Heart left ventricle (tissue), 7 donors: Measurements from ENCODE around the genes SH3GLB1, GBP7 and LRRC8C.

GRCh38 chr1:86355808-86356845, 40.0 kb downstream of the ODF2L start:
- PRO-cap, 6 experiments, result no peak in any of the 6 experiments
- RAMPAGE, long total RNA, 2 experiments, result no peak in any of the 2 experiments
- RRBS, result no CpG with 5 or more reads among the region's 12 CpGs

GRCh38 chr1:86704343-86705045, at the start of gene SH3GLB1:
SH3GLB1 (plus strand) TSS chr1:86704576.
- PRO-cap, 6 experiments, result peak in 6 of 6 experiments; most common plus-strand start chr1:86704602 (in 5); most common minus-strand start chr1:86704489 (in 5)
- RAMPAGE, long total RNA, 2 experiments, result start-site peak on the plus strand in 2 of 2 experiments, at chr1:86704594-86704898 at its widest, 70 to 2,769 reads per replicate
- RRBS, result 2% methylated on average over 24 of the region's 88 CpGs

GRCh38 chr1:86817163-86817789, 96.7 kb downstream of the SELENOF start:
- PRO-cap, 6 experiments, result no peak in any of the 6 experiments
- RAMPAGE, long total RNA, 2 experiments, result no peak in any of the 2 experiments
- RRBS, result no CpG with 5 or more reads among the region's 3 CpGs

GRCh38 chr1:86915016-86915861, 804 bp downstream of the HS2ST1 start:
- PRO-cap, 6 experiments, result peak in 6 of 6 experiments; most common plus-strand start chr1:86915724 (in 6); most common minus-strand start chr1:86915482 (in 1)
- RAMPAGE, long total RNA, 2 experiments, result no peak in any of the 2 experiments
- RRBS, result 3% methylated on average over 17 of the region's 49 CpGs

DNA sequence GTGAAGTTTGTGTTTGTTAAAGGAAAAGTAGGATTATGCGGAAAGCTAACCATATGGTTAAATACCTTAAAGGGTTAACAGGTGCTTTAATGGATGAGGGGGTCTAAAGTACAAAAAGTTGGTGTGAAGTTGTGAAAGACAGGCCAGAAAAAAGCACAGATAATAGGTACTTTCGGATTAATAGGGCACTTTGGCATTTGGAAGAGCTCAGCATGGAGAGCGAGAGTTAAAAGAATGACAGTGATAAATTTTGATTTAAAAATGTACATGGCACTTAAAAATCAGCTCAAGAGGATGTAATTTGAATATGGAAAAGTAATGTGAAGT, 1.5 kb downstream of the HS2ST1 start:
- PRO-cap, 6 experiments, result no peak in any of the 6 experiments
- RAMPAGE, long total RNA, 2 experiments, result no peak in any of the 2 experiments
- RRBS, result no CpG with 5 or more reads among the region's 3 CpGs

- PRO-cap, 6 experiments, result no peak in any of the 6 experiments
- RAMPAGE, long total RNA, 2 experiments, result no peak in any of the 2 experiments
- RRBS, result no CpG with 5 or more reads among the region's 5 CpGs
These were observed 131.4 kb downstream of the HS2ST1 start for GRCh38 chr1:87045775-87046345.

DNA sequence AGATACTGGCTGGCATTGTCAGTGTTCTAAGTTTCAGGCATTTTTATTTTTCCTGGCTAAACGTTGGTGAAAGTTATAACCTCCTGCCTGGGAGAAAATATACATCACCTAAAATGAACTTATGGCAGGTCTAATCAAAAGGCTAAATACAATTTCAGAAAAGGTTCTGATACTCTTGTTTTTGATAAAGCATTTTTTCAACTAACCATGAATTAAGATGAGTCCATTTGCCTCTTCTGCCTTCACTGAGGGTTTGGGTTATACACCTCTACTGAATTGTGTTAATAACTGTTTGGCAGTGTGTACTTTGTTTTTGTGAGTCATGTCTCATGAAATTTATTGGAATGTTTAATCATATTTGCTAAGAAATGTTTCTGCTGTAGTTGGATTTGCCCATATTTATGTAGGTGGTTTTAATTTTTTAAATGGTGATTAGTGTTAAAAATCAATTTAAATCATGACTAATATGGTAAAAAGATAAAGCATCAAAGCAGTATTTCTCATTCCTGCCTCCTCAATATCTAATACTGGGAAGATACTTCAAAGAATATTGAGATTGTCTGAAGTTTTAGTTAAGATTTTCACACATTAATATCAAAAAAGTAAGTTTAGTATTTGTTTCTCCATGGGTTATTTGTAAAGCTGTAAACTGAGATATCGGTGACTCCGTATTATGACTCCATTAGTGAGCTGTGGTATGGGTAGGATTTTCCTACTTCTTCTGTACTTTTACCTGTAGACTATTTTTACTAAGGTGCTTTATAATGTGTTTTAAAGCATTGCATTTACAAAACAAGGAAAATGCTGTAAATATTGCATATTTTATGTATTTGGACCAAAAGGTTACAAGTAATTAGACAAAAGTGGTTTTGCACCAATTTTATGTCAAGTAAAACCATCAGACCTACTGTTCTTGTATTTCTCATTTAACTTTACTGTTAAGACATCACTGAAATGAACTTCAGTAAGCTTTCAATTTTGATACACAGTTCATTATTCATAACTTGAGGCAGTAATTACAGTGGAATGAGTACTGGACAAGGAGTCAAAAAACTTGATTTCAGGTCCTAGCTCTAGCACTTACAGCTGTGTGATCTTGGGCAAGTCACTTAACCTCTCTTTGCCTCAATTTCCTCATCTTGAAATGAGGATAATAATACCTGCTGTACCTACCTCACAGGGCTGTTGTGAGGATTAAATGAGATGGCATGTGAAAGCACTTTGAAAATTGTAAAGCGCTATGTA, 190.8 kb downstream of the HS2ST1 start:
- PRO-cap, 6 experiments, result no peak in any of the 6 experiments
- RAMPAGE, long total RNA, 2 experiments, result no peak in any of the 2 experiments
- RRBS, result no CpG with 5 or more reads among the region's 4 CpGs

DNA sequence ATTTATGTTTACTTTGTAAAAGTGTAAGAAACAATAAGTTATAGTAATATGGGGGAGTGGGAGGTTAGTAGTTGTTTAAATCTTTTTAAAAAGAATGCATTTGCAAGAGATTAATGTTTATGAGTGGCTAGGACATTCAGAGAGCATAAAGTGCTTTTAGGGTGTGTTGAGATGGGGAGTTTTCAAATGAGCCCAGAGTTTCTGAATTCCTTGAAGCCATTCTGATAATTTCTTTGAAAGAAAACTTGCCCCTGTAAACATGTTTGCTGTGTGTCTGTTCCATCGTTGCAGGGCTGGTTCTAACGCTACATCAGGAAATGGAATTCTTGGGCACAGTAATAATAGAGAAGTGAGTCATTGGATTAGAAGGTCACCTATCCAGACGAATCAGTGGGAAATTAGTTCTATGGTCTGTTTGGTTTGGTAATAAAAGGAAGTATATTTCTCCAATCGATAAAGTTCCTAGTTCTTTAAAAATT, 64.0 kb downstream of the LMO4 start:
- PRO-cap, 6 experiments, result no peak in any of the 6 experiments
- RAMPAGE, long total RNA, 2 experiments, result no peak in any of the 2 experiments
- RRBS, result no CpG with 5 or more reads among the region's 4 CpGs

- PRO-cap, 6 experiments, result peak in 4 of 6 experiments; most common plus-strand start chr1:88891020 (in 4); most common minus-strand start chr1:88891024 (in 1)
- RAMPAGE, long total RNA, 2 experiments, result no peak in any of the 2 experiments
- RRBS, result no CpG with 5 or more reads among the region's 9 CpGs
These were observed 677 bp downstream of the GTF2B start for GRCh38 chr1:88890694-88891086.

DNA sequence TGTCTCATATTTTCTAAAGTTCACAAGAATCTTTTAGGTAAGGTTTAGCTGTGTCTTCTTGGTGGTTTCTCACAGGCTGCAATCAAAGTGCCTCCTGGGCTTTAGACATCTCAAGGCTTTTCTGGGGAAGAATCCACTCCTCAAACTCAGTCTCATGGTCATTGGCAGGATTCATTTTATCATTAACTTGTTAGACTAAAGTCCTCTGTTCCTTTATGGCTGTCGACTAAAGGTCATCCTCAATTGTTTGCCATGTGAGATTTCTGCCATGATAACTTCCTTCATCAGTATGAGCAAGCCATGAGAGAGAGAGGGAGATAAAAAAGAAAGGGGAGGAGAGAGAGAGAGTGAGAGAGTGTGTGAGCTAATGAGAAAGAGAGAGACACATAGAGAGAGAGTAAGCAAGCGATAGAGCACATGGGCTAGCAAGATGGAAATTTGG, 19.8 kb downstream of the GBP1 start:
- PRO-cap, 6 experiments, result no peak in any of the 6 experiments
- RAMPAGE, long total RNA, 2 experiments, result no peak in any of the 2 experiments
- RRBS, result no CpG with 5 or more reads among the region's 2 CpGs

DNA sequence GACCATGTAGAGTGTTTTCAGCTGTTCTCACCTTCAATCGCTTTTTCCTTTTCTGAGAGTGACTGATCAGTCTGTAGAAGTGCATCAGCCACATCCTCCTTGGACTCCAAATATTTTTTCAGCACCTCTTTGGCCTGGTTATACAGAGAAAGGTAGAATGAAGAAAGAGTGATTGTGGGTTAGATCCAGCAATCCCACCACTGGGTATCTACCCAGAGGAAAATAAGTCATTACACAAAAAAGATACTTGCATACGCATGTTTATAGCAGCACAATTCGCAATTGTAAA, 15.8 kb downstream of the GBP2 start:
- PRO-cap, 6 experiments, result no peak in any of the 6 experiments
- RAMPAGE, long total RNA, 2 experiments, result no peak in any of the 2 experiments
- RRBS, result no CpG with 5 or more reads among the region's 3 CpGs

DNA sequence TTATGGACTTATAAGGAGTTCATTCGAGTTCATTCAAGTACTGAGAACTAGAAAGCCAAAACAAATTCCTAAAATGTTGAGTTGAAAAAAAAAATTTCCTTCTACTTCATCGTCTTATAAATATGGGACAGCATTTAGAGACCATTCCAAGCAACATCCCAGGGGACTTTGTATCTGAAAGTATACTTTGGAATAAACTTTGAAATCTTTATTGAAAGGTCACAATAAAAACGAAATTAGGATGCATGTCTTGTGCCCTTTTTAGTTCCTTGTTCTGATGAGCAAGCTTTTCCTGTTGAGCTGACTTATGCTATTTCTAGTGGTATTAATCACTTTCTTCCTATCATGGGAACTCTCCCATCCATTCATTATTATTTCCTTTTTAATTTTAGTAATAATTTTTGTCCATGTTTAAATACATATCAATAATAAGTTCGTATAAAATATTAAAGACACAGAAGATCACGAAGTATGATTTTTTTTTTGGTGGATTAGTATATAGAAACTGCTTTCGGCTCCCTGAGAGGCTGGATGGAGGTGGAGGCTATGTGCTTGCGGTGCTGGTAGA, 4.0 kb upstream of the GBP2 start:
- PRO-cap, 6 experiments, result peak in 3 of 6 experiments; most common minus-strand start position 279 of the sequence (in 3)
- RAMPAGE, long total RNA, 2 experiments, result no peak in any of the 2 experiments
- RRBS, result no CpG with 5 or more reads among the region's 7 CpGs

DNA sequence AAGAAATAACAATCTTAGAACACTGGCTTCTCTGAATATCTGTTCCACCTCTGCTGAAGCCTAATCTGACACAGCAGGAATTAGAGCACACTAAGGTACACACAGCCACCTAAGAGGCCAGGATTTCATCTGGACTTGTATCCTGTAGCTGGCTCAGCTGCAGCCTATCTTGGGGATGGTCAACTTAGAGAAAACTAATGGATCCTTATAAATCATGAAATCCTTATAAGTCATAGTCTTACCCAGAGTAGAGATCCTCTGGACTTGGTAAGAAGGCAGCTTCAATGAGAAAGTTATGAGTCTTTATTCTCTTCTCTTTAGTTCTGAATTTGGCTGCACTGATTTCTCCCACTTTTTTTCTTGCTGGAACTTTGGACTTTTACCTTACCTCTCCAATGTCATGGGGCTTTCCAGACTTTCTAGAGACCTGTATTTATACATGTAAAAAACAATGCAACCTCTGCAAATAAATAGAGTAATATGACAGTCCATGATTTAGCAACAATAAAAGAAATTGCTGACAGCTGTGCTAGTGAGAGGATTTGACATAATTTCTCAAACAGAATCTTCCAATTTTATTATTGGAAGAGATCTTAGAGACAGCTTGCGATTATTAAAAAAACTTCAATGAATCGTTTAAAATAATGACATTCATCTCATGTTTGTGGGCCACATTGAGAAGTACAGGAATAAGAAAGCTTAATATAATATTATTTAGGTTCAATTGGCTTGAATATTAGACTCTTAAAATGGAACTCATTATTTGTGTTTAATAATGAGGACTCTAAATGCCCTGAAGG, at the start of gene GBP7:
Gene GBP7, minus strand, starts transcription at position 325 of the 800 bp plus-strand sequence.
- PRO-cap, 6 experiments, result no peak in any of the 6 experiments
- RAMPAGE, long total RNA, 2 experiments, result no peak in any of the 2 experiments
- RRBS, result no CpG with 5 or more reads among the region's 2 CpGs

DNA sequence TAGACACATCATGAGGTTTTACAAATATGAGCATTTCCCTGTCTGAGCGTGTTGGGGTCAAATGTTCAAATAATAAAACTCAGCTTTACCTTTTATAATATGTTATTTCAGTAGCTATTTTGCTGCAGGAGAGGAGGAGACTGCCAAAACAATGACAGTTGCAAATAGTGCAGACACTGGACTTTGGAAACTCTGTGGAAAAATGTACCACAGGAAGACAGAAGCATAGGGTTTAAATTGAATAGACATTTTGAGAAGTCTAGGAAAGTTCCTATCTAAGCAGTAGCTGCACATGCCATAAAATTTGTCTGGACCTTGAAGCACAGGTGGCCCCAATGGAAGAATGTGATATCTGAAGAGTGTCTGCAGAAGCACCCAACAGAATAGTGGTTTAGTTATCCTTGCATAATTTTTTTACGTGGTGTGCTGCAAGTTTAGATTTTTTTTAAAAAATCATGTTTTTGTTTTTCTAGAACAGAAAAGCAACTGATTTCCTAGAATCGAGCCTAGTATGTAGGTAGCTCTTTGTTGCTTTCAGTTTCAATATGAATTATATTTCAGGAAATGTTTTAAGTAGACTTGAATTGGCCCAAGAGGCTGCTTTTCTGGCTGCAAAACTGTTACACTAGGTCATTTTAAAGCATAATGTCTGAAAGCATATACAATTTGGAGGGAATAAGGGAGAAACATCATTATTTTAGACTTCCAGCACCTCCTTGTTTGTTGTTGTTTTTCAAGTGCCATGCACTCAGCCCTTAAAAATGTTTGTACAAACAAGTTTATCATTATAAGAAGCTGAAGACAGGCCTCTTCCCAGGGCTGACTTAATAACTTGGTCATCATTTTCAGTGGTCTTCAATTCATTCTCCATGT, 14.1 kb upstream of the GBP5 start:
- PRO-cap, 6 experiments, result no peak in any of the 6 experiments
- RAMPAGE, long total RNA, 2 experiments, result no peak in any of the 2 experiments
- RRBS, result no CpG with 5 or more reads among the region's 3 CpGs

GRCh38 chr1:89310438-89310761, 37.7 kb upstream of the GBP5 start:
- PRO-cap, 6 experiments, result no peak in any of the 6 experiments
- RAMPAGE, long total RNA, 2 experiments, result no peak in any of the 2 experiments
- RRBS, result no CpG with 5 or more reads among the region's 1 CpG

DNA sequence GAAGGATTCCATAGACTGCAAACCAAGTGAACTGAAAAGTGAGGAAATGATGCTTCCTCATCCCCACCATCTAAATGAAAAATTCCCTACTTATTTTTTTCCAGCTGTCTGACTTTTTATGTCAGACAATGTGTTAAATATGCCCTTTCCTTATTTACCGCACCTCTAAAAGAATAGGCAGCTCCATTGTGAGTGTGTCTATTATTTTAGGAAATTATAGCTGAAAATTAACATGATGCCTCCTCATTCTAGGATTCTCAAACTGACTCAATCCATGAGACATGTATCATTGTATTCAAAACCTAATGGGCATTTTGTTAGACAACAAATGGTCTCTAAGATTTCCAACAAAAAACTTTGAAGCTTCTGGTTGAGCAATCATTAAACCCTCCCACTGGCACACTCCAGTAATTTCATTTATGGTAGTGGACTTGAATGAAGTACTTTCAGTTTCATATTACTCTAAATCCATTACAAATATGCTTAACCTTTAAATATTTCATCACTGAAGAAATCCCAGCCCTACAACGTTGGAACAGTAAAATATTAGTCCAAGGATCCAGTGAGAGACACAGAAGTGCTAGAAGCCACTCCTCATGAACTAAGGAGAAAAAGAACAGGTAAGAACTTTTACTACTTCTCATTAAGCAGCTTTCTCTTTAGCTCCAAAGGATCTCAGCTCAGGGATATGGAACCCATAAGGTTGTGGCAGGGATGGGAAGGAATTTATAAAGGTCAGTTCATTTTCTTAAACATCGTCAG, 43.5 kb downstream of the GBP6 start:
- PRO-cap, 6 experiments, result peak in 3 of 6 experiments; most common plus-strand start position 549 of the sequence (in 2); most common minus-strand start position 264 of the sequence (in 1)
- RAMPAGE, long total RNA, 2 experiments, result no peak in any of the 2 experiments
- RRBS, result no CpG with 5 or more reads among the region's 3 CpGs

DNA sequence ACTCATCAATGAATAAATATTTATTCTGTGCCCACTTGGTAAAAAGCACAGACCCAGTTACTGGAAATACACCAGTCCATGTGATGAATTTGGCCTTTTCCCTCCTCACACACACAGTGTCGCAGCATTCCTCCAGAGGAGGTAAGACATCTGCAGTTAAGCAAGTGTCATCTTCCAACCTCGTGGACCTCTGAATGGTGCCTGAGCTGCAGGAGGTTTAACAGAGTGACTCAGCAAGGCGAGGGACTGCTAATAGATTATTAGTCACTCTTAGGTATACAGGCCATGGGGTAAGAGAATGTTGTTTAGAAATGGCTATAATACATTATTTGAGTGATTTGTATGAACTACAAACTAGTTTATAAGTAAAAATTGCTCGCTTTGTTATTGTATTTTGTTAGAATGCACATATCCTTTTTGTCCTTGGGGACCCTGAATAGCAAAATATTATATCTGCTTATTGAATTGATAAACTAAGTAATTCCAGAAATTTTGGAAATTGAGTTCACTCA, 8.5 kb upstream of the LRRC8B start:
- PRO-cap, 6 experiments, result no peak in any of the 6 experiments
- RAMPAGE, long total RNA, 2 experiments, result no peak in any of the 2 experiments
- RRBS, result no CpG with 5 or more reads among the region's 4 CpGs

GRCh38 chr1:89552310-89552906, 27.8 kb downstream of the LRRC8B start:
- PRO-cap, 6 experiments, result no peak in any of the 6 experiments
- RAMPAGE, long total RNA, 2 experiments, result no peak in any of the 2 experiments
- RRBS, result no CpG with 5 or more reads among the region's 3 CpGs

DNA sequence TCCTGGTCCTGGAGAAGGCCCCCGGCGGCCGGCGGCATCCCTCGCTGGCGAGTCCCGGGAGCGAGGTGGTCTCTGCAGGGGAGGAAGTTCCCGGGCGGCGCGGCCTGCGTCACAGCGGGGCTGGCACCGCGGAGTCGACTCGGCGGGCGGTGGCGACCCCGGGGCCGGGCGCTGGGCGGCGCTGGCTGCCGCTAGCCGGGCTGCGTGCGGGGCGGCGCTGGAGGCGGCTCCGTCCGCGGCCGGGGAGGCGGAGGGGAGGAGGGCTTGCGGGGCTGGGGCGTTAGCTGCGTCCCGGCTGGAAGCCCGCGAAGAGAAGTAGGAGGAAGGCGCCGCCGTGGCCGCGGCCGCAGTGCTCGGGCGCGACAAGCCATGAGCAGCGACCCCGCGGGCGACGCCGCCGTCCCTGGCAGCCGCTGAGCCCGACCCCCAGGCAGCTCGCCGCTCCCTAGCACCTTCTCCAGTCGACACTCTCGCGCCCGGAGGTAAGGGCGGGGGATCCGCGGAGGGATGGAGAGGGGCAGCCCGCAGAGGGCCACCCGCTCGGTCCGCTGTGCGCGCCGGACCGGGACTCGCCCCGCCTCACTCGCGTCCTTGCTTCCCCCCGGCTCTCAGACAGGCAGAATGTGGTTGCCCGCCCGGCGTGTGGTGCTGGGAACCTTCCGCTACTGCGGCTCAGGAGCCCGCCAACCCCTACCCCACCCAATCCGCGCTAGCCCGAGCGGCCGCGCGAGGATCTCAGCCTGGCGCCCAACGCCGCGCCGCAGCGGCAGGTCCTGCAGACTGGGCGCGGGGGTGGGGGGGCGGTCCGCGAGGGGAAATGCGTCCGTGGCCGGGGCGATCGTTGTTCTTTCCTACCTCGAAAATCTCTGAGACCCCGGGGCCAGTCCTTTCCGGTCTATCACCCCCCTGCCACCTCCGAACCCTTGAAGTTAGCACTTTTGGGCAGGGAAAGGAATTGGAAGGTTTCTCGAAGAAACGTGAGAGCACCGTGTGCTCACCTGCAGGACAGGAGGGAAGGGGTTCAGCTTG, at the start of gene LRRC8C:
Gene LRRC8C, plus strand, starts transcription at position 280 of the 1,029 bp plus-strand sequence.
- PRO-cap, 6 experiments, result peak in 6 of 6 experiments; most common plus-strand start position 702 of the sequence (in 6); most common minus-strand start position 56 of the sequence (in 5)
- RAMPAGE, long total RNA, 2 experiments, result start-site peak on the plus strand in 1 of 2 experiments, centred at position 343 of the sequence, 25 reads per replicate
- RRBS, result 1% methylated on average over 45 of the region's 120 CpGs

- PRO-cap, 6 experiments, result no peak in any of the 6 experiments
- RAMPAGE, long total RNA, 2 experiments, result no peak in any of the 2 experiments
- RRBS, result no CpG with 5 or more reads among the region's 7 CpGs
These were observed 3.3 kb downstream of the LRRC8C start for GRCh38 chr1:89635973-89636918.